Measurements from ENCODE around the gene PXDC1.

GRCh38 chr6:2911156-2911627 is 8.1 kb upstream of the SERPINB9 start:
- PRO-cap = no peak

- PRO-cap = no peak
Measured at GRCh38 chr6:2984552-2985499, 13.5 kb upstream of the SERPINB6 start.

DNA sequence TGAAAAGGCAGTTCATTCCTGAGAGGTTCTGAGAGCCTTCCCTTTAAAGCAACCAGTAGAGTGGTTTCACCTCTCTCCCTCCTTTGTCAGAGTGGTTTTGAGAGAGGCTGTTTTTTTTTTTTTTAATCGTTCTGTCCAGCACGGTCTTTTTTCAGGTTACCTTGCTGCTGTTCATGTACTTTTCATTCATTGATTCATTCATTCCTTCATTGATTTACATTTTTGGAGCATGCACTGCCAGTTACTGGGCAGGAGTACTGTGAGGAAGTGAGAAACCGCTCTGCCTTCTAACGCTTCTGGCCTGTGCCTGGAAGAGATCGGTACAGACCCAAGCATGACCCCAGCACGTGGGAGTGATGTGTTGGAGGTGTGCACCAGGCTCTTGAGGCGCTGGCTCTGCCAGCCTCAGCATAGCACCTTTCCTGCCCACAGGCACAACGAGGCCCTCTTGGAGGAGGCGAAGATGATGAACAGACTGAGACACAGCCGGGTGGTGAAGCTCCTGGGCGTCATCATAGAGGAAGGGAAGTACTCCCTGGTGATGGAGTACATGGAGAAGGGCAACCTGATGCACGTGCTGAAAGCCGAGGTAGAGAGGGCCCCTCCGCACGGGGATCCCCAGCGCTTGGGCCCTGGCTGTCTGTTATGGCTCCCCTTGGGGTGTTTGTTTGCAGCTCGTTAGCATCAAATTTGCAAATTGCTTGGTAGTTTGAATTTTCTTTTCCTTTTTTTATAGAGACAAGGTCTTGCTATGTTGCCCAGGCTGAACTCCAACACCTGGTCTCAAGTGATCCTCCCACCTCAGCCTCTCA is 9.3 kb downstream of the RIPK1 start:
- PRO-cap = no peak

- PRO-cap = no peak
Measured at GRCh38 chr6:3120444-3121085, 2.1 kb downstream of the BPHL start.

- PRO-cap = no peak
Measured at GRCh38 chr6:3159954-3160890, 2.9 kb upstream of the TUBB2A start.

GRCh38 chr6:3226528-3227458 is 660 bp downstream of the TUBB2B start:
- PRO-cap = no peak

- PRO-cap = no peak
Measured at GRCh38 chr6:3231123-3232047, 3.9 kb upstream of the TUBB2B start.

GRCh38 chr6:3347915-3348628 is 89.3 kb downstream of the PSMG4 start:
- PRO-cap = no peak

DNA sequence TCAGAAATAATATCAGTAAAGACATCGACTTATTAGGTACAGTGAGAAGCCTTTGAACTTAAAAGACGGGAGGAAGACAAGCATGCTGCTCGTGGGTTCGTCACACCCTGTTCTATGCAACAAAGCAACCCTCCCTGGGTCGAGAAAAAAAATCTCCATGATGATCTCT is 96.4 kb downstream of the PSMG4 start:
- PRO-cap = bidirectional peak, plus-strand start outside the sequence, minus-strand start at position 116 of the sequence

- PRO-cap = no peak
Measured at GRCh38 chr6:3367832-3368084, 89.1 kb downstream of the SLC22A23 start.

GRCh38 chr6:3368600-3369232 is 88.1 kb downstream of the SLC22A23 start:
- PRO-cap = no peak

GRCh38 chr6:3405511-3406162 is 51.2 kb downstream of the SLC22A23 start:
- PRO-cap = no peak

DNA sequence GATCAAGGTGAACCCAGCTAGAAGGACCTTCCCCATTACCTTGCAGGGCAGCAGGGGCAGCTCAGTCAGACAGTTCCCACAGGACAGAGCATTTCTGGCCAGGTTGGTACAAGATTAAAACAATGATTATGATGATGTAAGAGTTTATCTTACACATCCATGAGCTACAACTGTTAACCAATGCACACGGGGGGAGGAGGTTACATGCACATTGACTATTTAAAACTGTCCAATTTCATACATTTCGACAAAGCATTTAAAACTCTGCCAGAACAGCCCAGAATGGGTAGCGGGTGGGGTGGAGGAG is 2.2 kb downstream of the SLC22A23 start:
- PRO-cap = no peak

DNA sequence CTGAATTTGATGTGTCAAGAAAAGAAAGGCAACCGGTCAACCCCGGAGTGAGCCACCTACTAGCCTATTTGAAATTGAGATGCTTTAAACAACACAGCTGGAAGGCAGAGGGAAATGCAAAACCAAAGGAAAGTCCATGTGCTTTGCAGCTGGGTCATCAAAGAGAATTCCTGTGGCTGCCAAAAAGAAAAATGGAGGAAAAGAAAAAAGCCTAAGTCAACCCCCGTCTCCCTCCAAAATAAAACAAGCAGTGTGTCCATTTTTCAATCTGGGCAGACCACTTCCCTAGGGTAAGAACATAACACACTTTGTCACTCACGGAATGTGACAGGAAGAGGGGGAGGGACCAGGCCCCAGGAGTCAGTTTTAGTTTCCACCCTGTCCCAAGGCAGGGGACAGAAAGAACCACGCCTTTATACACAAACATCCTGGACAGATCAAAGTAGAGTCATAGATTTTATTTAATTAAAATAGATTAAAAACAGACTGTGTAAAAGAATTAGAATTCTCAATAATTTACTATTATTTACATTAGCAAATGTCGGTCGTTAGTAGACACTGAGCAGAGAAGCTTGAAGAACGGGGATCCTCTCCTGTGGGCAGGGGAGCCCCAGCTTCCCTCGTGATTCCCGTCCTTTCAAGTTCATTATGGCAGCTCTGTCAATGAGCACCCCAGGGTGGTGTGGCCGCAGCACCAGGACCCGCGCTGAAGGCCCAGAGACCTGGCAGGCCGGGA is 29.2 kb downstream of the PXDC1 start:
- PRO-cap = no peak

GRCh38 chr6:3742695-3743566 is 8.6 kb downstream of the PXDC1 start:
- PRO-cap = no peak

- PRO-cap = bidirectional peak, plus-strand start at chr6:3751769, minus-strand start at chr6:3751713; bidirectional peak, plus-strand start at chr6:3752240, minus-strand start at chr6:3752075
Measured at GRCh38 chr6:3751625-3752604, at the start of gene PXDC1. PXDC1 (minus strand) TSS chr6:3751713.

- PRO-cap = no peak
Measured at GRCh38 chr6:3798097-3798687, 46.7 kb upstream of the PXDC1 start.

DNA sequence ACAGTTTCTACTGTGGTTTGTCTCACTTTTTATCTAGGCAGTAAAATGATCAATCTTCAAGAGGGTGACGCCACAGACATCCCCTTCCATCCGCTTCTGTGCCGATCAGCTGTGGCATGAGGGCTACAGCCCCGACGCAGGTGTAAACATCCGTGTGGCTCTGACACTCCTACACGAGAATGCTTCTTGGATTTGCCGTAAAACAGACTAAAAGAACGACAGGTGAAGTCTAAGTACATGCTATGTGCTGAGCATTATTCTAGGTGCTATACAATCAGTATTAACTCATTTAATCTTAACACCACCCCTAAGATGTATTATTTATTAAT is 43.8 kb downstream of the FAM50B start:
- PRO-cap = no peak

- PRO-cap = no peak
Measured at GRCh38 chr6:3906466-3907279, 57.5 kb downstream of the FAM50B start.

- PRO-cap = no peak
Measured at GRCh38 chr6:4059040-4059828, 19.7 kb downstream of the FAM217A start.

All from REH cell (cell line).